Fibroblast of the aortic adventitia (primary cell): Measurements from ENCODE around the gene HJV.

GRCh38 chr1:143974506-143974705 lies 2.6 kb upstream of the FAM72C start:
- CAGE, long polyA plus RNA: no peak

GRCh38 chr1:144490227-144490826 lies 28.9 kb upstream of the NBPF15 start:
- CAGE, long polyA plus RNA: no peak

- CAGE, long polyA plus RNA: no peak
These were observed 46.2 kb upstream of the PPIAL4F start for GRCh38 chr1:144546133-144547221.

GRCh38 chr1:144551176-144552063 lies 41.3 kb upstream of the PPIAL4F start:
- CAGE, long polyA plus RNA: no peak

GRCh38 chr1:145009837-145010185 lies 85.3 kb downstream of the SRGAP2B start:
- CAGE, long polyA plus RNA: no peak

DNA sequence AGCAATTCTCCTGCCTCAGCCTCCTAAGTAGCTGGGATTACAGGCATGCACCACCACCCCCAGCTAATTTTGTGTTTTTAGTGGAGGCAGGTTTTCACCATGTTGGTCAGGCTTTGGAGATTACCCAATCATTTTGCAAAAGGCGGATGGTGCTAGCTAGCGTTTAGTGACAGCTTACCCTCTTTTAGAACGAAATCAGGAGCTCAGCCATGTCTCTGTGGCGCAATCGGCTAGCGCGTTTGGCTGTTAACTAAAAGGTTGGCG lies 33.2 kb downstream of the FAM72D start:
- CAGE, long polyA plus RNA: no peak

DNA sequence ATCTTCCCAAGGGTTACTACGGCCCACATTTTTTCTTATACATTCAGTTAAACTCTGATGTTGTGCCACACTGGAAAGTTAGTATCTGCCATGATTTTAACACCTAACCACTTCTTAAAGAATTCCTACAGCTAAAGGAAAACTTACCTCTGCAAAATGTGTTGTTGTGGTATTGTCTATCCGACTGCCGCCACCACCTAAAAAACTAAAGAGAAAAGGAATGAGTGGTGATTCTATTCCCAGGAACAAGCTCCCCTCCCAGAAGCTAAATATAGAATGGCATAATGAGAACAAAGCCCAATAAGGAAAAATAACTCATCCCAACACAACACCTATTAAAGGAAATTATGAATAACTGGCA lies 39.5 kb downstream of the RNF115 start:
- CAGE, long polyA plus RNA: no peak

GRCh38 chr1:145822551-145822750 lies 1.4 kb downstream of the RNF115 start:
- CAGE, long polyA plus RNA: no peak

DNA sequence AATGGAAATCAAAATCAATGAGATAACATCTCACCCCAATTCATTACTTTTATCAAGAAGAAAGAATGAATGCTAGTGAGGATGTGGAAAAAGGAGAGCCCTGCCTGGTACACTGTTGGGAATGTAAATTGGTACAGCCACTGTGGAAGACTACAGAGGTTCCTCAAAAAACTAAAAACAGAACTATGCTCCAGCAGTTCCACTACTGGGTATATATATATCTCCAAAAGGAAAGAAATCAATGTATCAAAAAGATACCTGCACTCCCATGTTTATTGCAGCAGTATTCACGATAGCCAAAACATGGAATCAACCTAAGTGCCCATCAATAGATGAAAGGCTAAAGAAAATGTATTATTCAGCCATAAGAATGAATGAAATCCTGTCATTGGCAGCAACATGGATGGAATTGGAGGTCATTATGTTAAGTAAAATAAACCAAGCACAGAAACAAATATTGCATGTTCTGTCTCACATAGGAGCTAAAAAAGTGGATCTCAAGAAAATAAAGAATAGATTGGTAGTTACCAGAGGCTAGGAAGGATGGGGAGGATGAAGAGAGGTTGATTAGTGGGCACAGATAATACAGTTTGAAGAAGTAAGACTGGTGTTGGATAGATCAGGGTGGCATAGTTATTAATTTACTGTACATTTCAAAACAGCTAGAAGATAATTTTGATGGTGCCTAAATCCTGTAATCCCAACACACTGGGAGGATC lies 1.3 kb upstream of the NUDT17 start:
- CAGE, long polyA plus RNA: no peak

DNA sequence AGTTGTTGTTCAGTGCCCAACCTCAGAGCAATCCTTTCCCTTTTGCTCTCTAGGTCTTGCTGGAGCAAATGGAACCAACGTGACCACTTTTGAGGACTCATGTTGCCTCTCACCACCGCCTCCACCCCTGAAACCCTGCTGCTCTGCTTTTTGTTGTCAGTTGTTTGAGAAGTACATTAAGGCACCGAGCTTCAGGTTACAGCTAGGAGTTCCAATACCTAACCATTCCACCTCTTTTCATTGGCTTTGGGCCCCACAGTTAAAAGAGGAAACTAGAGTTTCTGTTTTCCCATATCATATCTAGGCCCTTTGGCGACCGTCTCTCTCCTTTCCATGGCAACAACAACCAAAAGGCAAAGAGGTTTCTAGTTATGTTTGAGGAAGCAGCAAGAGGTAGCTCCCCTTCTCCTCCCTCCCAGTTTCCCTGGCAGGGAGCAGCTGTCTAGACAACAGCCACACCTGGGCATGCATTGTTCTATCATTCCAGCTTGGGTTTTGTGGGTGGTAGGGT lies 5.9 kb downstream of the ANKRD35 start:
- CAGE, long polyA plus RNA: no peak

DNA sequence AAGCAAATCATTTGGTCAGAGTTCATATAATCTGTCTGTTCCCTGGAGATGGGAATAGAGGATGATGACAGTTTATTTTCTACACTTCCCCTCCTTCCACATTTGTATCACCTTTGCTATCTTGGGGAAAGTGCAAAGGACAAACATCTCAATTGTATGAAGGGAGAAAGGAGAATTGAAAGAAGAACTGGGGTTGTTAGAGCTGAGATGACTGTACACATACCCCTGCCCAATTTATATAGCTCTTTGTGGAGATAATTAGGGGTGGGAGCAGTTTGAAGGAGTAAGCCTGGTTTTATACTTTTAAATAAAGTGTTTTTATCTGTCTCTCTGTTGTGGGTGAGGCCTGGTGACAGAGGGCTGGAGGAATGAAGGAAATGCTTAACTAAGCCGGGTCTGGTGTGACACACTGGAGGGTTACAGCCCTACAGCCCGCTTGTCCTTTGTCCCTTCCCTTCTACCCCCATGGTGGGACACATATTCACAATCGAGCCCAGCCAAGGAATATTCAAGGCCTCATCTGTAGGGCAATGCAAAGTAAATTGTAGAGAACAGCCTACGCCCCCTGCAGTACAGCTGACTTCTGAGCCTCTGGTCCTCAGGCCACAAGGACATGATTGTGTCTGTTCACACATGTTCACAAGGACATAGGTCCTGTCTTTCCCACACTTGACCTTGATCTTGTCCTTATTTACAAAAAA lies 14.2 kb downstream of the POLR3GL start:
- CAGE, long polyA plus RNA: no peak

DNA sequence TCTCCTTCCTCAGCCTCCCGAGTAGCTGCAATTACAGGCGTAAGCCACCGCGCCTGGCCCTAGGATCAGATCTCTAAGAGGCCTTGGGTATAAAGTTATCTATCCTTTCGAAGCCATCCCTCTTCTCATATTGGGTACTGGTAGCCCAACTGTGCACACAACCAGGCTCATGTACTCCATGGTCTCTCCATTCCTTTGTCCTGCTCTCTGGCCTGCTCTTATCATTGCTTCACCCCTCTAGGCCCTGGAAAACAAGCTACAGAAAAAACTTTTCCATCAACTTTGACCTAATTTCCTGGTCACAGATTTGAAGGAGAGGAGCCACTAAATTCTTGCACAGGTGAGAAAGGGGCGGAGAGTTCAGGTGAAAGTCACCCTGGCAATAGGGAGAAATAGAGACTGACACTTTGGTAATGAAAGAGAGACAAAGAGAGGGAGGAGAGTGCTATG lies 6.1 kb downstream of the TXNIP start:
- CAGE, long polyA plus RNA: no peak

GRCh38 chr1:145997002-145997780 lies 812 bp upstream of the TXNIP start:
- CAGE, long polyA plus RNA: no peak

GRCh38 chr1:146021576-146022228 lies at the start of gene HJV:
HJV (minus strand) TSS chr1:146021735.
- CAGE, long polyA plus RNA: no peak

- CAGE, long polyA plus RNA: no peak
These were observed 3.5 kb downstream of the PRKAB2 start for GRCh38 chr1:147168633-147169208.

- CAGE, long polyA plus RNA: no peak
These were observed 37.5 kb downstream of the CHD1L start for GRCh38 chr1:147279918-147280400.

GRCh38 chr1:147284178-147284681 lies 41.7 kb downstream of the CHD1L start:
- CAGE, long polyA plus RNA: no peak

GRCh38 chr1:147509988-147510413 lies 31.3 kb upstream of the BCL9 start:
- CAGE, long polyA plus RNA: no peak

DNA sequence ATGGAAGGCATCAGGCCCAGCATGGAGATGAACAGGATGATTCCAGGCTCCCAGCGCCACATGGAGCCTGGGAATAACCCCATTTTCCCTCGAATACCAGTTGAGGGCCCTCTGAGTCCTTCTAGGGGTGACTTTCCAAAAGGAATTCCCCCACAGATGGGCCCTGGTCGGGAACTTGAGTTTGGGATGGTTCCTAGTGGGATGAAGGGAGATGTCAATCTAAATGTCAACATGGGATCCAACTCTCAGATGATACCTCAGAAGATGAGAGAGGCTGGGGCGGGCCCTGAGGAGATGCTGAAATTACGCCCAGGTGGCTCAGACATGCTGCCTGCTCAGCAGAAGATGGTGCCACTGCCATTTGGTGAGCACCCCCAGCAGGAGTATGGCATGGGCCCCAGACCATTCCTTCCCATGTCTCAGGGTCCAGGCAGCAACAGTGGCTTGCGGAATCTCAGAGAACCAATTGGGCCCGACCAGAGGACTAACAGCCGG lies 50.2 kb downstream of the ACP6 start:
- CAGE, long polyA plus RNA: no peak

- CAGE, long polyA plus RNA: no peak
These were observed 22.0 kb downstream of the ACP6 start for GRCh38 chr1:147648168-147648827.